SK-MEL-5 (cell line): ENCODE data around the gene SPIRE2.

DNA sequence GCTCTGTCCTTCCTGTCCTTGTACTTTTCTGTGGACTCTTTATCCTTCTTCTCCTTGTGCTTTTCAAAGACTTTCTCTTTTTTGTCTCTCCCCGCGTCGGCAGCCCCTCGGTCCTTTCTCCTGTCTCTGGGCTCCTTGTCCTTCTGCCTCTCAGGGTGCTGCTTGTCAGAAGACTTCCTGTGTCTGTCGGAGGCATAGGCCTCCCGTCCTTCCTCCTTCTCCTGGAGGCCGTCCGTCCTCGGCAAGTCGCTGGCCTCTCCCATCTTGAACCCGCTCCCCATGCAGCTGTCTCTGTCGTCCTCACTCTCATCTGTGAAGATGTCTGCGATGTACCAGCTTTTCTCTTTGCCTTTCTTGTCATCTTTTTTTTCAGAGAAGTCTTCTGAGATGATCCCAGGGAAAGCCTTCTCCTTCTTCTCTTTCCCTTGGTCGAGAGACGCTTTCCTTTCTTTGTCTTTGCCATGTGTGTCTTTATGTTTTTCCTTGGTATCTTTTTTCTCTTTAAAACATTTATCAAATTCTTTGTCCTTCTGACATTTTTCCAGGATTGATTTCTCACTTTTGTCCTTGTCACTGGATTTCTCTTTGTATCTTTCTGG is 65.5 kb downstream of the ZNF778 start:
RAMPAGE:
- cytosol, long total RNA, result no peak
- long total RNA, result no peak
- nucleus, long total RNA, result no peak

DNA sequence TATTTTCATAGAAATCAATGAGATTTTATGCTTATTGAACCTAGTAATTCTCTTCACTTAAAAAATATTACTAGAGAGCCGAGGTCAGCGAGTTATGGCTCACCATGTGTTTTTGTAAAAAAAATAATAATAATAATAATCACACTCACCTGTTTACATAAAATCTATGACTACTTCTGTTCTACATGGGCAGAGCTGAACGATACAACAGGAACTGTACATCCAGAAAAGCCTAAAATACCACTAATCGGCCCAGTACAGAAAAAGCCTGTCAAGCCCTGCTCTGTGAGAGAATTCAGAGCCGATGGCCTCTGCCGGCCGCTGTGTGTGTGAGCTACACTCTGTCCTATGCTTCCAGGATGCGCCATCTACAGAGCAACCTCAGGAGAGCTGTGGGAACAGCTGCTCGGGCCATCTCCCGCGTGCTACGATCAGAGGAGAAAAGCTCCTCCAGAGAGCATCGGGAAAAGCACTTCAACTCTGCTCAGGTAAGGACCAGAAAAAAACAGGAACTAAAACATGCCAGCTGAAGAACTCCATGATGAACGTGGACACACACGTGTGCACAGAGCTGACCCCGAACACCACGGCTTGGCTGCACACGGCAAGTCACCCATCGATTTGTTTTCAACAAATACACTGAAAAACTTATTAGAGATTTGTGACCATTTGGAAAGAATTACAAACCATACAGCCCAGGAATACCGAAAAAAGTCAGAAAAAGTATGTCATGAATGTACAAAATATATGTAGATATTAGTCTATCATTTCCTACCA is 116.0 kb downstream of the ANKRD11 start:
RAMPAGE:
- cytosol, long total RNA, result no peak
- long total RNA, result no peak
- nucleus, long total RNA, result no peak

RAMPAGE:
- cytosol, long total RNA, result no peak
- long total RNA, result no peak
- nucleus, long total RNA, result no peak
These were observed 104.3 kb downstream of the ANKRD11 start for GRCh38 chr16:89385902-89386715.

RAMPAGE:
- cytosol, long total RNA, result no peak
- long total RNA, result no peak
- nucleus, long total RNA, result no peak
These were observed 100.7 kb downstream of the ANKRD11 start for GRCh38 chr16:89389476-89390196.

DNA sequence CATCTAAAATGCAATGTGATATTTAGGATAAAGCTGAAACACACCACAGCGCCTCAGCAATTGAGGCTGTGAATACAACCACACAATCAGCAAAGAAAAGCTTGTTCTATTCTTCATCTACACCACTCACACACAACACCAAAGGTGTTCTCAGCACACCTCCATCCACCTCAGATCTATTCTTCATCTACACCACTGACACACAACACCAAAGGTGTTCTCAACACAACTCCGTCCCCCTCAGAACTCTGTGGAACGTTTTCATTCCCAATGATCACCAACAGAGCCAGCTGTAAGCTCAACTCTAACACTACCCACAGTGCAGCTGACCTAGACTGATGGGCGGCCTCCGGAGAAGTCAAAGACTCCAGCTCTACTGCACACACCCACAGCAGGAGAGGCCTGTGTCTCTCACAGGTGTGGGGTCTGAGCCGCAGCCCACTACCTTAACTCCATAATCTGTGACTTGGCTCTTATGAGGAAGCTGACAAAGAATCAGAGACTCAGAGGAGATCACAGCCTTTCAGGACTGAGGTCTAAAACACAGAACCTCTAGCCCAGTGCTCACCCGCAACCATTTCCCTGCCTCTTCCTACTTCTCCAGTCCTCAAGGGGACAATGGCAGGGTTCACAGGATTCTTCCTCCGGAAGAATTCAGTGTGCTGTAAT is 50.7 kb downstream of the ANKRD11 start:
RAMPAGE:
- cytosol, long total RNA, result no peak
- long total RNA, result no peak
- nucleus, long total RNA, result no peak

RAMPAGE:
- cytosol, long total RNA, result no peak
- long total RNA, result no peak
- nucleus, long total RNA, result no peak
These were observed 11.7 kb downstream of the ANKRD11 start for GRCh38 chr16:89478315-89479422.

RAMPAGE:
- cytosol, long total RNA, result no peak
- long total RNA, result no peak
- nucleus, long total RNA, result no peak
These were observed 468 bp upstream of the ANKRD11 start for GRCh38 chr16:89490754-89491304.

GRCh38 chr16:89506749-89507327 is 1.4 kb upstream of the SPG7 start:
RAMPAGE:
- cytosol, long total RNA, result no peak
- long total RNA, result no peak
- nucleus, long total RNA, result no peak

GRCh38 chr16:89507328-89507609 is 934 bp upstream of the SPG7 start:
RAMPAGE:
- cytosol, long total RNA, result no peak
- long total RNA, result no peak
- nucleus, long total RNA, result no peak

DNA sequence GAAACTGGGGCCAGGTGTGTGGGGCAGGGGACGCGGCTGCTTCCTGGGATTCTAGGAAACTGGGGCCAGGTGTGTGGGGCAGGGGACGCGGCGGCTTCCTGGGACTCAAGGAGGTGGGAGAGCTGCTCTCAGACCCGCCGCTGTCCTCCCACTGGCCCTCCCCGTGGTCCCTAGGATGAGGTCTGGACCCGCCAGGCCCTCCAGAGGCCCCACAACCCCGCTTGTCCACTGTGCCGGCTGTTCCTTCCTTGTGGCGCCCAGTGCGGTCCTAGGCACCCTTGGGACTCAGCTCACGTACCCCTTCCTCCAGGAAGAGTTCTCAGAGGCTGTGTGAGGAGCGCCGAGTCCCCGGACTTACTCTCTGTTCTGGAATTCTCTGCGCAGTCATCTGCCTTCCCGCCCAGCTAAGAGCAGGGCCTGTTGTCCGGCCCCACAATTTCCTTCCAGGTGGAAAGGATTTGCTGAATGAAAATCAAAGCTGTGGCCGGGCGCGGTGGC is 638 bp downstream of the DPEP1 start:
RAMPAGE:
- cytosol, long total RNA, result no peak
- long total RNA, result no peak
- nucleus, long total RNA, result no peak

DNA sequence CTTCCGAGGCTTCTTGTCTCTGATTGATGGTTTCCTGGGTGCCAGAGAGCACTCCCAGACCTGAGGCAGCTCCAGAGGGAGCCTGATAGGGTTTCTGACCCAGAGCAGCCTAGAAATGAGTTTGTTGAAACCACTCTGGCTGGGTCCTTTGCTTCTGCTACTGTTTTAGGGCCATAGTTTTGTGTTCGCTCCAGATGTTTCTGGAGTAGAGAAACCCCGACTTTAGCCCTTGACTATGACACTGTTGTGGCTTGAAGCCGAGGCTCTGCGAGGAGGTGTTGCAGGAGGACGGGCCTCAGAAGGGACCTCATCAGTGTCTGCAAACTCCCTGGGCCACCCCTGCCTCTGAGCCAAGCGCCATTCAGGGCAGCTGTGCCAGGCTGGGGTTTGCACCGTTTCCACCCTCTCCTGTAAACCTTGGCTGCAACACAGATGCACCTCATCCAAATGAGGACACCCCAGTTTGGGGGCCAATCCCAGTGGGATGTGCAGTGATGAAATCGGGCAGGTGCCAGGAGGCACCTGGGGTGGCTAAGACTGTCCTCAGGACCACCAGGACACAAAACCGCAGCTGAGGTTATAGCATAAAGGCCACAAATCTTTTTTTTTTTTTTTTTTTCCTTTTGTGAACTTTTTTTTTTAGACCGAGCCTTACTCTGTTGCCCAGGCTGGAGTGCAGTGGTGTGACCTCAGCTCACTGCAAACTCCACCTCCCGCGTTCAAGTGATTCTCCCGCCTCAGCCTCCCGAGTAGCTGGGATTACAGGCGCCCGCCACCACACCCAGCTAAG is 6.5 kb downstream of the ZNF276 start:
RAMPAGE:
- cytosol, long total RNA, result no peak
- long total RNA, result no peak
- nucleus, long total RNA, result no peak

DNA sequence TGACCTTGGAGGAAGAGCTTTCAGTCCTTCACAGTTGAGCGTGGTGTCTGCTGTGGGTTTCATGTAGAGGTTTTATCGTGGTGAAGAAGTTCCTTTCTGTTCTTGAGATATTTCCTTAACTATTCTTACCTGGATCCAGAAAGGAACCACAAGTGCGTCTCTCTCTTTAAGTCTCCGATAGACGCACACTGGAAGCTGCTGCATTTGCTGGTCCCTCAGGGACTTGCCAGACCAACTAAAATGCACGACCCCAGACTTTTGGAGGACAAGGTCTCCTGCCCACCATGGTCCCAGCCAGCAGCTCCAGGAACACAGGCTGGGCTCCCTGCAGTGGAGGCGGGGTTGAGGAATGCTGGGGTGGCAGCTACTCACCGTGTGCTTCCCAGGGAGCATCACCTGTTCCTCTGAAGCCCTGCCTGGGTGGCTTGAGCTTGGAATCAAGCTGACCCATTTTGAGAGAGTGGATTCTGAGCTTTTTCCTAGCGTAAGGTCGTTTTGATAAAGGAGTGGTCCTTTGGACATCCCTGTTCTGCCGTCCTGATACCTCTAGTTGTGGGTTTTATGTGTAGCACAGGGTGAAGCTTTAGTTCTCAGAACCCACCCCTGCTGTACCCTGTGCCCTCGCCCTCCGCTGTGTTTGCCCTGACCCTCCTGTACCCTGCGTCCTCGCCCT is 10.8 kb downstream of the ZNF276 start:
RAMPAGE:
- cytosol, long total RNA, result no peak
- long total RNA, result no peak
- nucleus, long total RNA, result no peak

DNA sequence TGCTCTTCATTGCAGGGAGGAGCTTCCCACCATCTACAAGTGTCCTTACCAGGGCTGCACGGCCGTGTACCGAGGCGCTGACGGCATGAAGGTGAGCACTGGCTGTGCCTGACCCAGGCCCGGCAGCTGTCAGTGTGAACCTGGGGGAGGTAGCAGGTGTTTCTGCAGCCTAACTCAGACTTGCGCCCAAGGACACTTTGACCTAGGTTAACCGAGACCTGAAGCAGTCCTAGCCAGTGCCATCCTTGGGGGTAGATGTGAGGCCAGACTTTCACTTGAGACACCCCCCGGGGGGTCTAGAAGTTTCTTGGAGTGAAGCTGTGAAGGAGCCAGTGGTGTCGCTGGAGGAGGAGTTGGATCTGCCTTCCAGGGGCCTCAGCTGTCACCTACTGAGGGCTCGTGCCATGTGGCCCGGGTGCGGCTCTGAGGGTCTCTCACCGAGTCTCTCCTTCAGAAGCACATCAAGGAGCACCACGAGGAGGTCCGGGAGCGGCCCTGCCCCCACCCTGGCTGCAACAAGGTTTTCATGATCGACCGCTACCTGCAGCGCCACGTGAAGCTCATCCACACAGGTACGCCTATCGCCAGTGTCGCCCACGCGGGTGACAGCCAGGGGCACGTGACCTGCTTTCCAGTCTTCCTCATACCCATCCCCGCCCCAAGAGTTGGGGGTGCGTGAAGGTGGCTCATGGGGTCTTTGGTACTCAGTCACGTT is 12.3 kb downstream of the ZNF276 start:
RAMPAGE:
- cytosol, long total RNA, result no peak
- long total RNA, result no peak
- nucleus, long total RNA, result no peak

DNA sequence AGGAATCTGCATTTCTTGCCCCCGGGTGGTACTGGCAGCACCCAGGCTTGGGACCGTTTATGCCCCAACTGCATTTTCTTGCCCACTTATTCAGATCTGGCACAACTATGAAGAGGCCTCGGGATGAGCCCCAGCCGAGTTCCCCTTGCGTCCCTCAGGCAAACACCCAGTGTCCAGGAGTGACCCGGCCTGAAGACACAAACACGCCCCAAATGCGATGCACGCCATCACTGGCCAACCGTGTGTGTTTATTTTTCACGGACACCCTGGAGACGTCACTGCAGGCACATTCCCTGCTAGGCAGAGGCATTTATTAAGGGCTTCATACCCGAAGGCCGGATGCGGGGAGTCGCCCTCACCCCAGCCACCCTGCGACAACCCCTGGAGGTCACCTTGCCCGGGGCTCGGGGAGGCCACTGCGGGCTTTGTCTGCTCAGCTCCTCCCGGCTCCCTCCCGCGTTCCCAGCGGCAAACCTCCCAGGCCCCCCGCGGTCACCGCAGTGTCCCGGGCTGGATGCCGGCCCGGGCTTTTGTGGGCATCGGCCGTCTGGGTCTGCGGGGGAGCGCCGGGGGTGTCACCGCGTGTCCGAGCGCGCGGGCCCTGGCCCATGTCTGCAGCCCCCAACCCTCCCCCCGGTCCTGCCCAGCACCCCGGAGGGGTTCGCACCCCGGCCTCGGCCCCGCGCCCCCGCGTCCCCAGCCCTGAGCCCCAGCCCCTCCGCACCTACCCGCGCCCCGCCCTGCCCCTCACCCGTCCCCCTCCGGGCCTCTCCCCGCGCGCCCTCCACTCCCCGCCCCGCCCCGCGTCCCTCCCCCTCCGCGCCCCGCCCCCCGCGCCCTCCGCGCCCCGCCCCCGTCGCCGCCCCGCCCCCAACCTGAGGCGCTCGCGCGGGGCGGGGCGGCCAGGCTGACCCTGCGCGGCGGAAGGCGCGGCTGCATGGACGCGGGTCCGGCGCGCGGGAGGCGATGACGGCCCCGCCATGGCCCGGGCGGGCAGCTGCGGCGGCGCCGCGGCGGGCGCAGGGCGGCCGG is at the start of gene SPIRE2:
Gene SPIRE2, plus strand, starts transcription at position 905 of the 1,032 bp plus-strand sequence.
RAMPAGE:
- cytosol, long total RNA, result no peak
- long total RNA, result no peak
- nucleus, long total RNA, result no peak

RAMPAGE:
- cytosol, long total RNA, result no peak
- long total RNA, result no peak
- nucleus, long total RNA, result no peak
These were observed 14.6 kb downstream of the SPIRE2 start for GRCh38 chr16:89842814-89843274.

DNA sequence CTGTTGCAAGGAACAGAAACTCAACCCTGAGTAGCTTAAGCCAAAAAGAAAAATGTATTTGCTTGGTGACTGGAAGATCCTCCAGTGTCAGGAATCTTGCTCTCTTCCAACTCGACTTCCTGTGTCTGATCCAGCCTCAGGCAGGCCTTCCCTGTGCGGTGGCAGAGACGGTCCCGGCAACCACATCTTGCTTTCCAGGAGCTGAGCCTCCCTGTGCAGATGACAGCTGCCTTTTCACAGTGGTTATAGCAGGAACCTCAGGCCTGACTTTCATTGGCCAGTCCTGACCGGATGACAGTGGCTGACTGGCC is 9.3 kb downstream of the DEF8 start:
RAMPAGE:
- cytosol, long total RNA, result no peak
- long total RNA, result no peak
- nucleus, long total RNA, result no peak

DNA sequence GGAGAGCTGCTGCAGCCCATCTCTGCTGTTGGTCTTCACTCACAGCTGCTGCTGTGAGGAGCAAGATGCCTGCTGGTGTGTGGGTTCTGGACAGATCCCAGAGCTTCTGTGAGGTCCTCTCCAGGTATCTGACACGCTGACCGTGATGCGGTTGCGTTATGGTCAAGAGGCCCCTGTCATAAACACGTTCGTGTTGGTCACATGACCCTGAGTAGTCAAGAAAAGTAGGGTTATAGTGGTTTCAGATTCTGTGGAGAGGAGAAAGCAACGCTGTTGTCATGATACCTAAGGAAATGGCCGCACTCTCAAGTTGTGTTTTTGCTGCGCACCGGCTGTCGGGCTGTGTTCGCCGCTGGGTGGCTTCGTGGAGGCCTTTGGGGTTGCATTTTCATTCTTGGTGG is 34.8 kb downstream of the DEF8 start:
RAMPAGE:
- cytosol, long total RNA, result no peak
- long total RNA, result no peak
- nucleus, long total RNA, result no peak